Keratinocyte (primary cell): ENCODE data around the genes SERPINB9 and TUBB2A.

DNA sequence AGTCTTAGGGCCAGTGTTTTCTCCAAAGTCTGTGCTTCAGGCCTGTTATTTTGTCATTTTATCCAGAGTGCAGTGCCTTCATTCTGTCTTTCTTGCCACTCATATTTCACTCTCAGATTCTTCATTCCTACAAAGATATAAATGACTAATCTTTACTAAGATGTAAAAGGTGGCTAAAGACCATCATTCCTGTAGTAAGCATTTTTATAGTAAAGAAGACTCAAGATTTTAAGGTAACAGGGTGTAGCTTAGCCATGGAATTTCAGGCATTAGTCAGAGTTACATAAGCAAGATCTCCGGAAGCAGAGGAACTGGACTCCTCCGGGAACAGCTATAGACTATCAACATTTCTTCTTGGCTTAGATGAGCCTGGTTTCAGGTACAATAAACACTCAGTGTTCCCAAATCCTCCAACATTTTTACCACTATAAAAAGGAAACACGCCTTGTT is 23.8 kb downstream of the SERPINB1 start:
CAGE:
- cytosol, long polyA minus RNA: no peak
- cytosol, long polyA plus RNA: no peak
- long polyA plus RNA: no peak
- nucleus, long polyA minus RNA: no peak
- nucleus, long polyA plus RNA: no peak

GRCh38 chr6:2818605-2819165 is 23.0 kb downstream of the SERPINB1 start:
CAGE:
- cytosol, long polyA minus RNA: no peak
- cytosol, long polyA plus RNA: no peak
- long polyA plus RNA: no peak
- nucleus, long polyA minus RNA: no peak
- nucleus, long polyA plus RNA: no peak

DNA sequence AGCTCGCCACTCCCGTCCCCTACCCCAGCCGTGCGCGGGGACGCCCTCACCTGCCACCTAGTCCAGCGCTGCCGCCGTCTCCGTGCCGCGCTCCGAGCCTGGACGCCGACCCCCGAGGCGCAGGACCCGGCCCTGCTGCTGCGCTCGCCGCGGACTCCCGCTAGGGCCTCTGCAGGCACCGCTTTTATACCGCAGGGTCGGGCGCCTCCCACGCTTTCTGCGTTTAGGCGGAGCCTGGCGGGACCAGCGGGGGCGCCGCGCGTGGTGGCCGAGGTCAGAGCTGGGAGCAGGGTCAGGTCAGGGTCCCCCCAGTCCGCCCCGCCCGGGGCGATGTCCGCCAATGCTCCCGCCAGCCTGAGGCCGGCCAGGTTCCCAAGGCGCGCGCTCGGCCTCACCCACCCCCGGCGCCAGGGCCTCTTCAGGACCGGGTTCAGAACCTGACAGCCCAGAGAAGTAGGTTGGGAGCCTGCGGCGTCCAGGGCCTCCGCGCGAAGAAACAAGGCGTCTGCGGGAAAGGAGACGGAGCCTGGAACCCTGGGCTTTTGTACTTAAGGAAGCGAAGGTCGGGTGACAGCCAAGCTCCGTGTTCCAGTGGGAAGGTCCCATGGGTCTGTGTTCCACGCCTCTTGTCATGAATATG is at the start of gene SERPINB9:
SERPINB9 (minus strand) TSS at position 159 of the 640 bp plus-strand sequence.
CAGE:
- cytosol, long polyA minus RNA: no peak
- cytosol, long polyA plus RNA: no peak
- long polyA plus RNA: no peak
- nucleus, long polyA minus RNA: no peak
- nucleus, long polyA plus RNA: no peak

GRCh38 chr6:2966359-2967065 is 4.9 kb downstream of the SERPINB6 start:
CAGE:
- cytosol, long polyA minus RNA: no peak
- cytosol, long polyA plus RNA: no peak
- long polyA plus RNA: no peak
- nucleus, long polyA minus RNA: no peak
- nucleus, long polyA plus RNA: no peak

GRCh38 chr6:2969911-2970310 is 1.5 kb downstream of the SERPINB6 start:
CAGE:
- cytosol, long polyA minus RNA: no peak
- cytosol, long polyA plus RNA: no peak
- long polyA plus RNA: no peak
- nucleus, long polyA minus RNA: no peak
- nucleus, long polyA plus RNA: no peak

GRCh38 chr6:2998252-2998717 is 1.4 kb upstream of the NQO2 start:
CAGE:
- cytosol, long polyA minus RNA: no peak
- cytosol, long polyA plus RNA: no peak
- long polyA plus RNA: no peak
- nucleus, long polyA minus RNA: no peak
- nucleus, long polyA plus RNA: no peak

CAGE:
- cytosol, long polyA minus RNA: no peak
- cytosol, long polyA plus RNA: no peak
- long polyA plus RNA: no peak
- nucleus, long polyA minus RNA: no peak
- nucleus, long polyA plus RNA: no peak
These were observed 647 bp upstream of the NQO2 start for GRCh38 chr6:2998718-2999776.

GRCh38 chr6:3105309-3106060 is 13.0 kb upstream of the BPHL start:
CAGE:
- cytosol, long polyA minus RNA: no peak
- cytosol, long polyA plus RNA: no peak
- long polyA plus RNA: no peak
- nucleus, long polyA minus RNA: no peak
- nucleus, long polyA plus RNA: no peak

DNA sequence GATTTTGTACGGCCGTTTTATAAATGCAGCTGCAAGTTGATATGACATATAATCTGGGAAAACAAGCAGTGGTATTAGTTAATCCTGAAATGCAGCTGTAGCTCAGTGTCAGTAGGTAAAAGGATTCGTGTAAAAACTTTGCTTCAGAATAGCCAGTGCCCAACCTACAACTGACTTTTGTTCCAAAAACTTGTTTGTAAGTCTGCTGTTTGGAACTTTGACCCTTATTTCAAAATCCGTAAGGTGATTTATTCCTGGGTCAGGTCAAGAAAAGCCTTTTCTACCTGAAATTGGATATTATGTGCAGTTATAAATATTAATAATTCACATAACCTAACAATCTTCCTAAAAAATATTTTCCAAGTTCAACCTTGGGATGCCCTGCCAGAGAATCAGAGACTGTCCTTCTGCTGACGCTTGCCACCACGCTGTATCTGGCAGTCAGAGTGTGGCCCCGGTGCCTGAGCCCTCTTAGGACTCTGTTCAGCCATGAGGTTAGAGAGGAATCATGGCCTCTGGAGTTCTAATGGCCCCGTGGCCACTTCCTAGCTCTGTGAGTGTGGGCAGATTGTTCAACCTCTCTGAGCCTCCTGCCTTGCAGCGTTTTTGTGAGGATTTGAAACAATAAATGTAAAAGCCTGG is 2.1 kb downstream of the BPHL start:
CAGE:
- cytosol, long polyA minus RNA: no peak
- cytosol, long polyA plus RNA: no peak
- long polyA plus RNA: no peak
- nucleus, long polyA minus RNA: no peak
- nucleus, long polyA plus RNA: no peak

DNA sequence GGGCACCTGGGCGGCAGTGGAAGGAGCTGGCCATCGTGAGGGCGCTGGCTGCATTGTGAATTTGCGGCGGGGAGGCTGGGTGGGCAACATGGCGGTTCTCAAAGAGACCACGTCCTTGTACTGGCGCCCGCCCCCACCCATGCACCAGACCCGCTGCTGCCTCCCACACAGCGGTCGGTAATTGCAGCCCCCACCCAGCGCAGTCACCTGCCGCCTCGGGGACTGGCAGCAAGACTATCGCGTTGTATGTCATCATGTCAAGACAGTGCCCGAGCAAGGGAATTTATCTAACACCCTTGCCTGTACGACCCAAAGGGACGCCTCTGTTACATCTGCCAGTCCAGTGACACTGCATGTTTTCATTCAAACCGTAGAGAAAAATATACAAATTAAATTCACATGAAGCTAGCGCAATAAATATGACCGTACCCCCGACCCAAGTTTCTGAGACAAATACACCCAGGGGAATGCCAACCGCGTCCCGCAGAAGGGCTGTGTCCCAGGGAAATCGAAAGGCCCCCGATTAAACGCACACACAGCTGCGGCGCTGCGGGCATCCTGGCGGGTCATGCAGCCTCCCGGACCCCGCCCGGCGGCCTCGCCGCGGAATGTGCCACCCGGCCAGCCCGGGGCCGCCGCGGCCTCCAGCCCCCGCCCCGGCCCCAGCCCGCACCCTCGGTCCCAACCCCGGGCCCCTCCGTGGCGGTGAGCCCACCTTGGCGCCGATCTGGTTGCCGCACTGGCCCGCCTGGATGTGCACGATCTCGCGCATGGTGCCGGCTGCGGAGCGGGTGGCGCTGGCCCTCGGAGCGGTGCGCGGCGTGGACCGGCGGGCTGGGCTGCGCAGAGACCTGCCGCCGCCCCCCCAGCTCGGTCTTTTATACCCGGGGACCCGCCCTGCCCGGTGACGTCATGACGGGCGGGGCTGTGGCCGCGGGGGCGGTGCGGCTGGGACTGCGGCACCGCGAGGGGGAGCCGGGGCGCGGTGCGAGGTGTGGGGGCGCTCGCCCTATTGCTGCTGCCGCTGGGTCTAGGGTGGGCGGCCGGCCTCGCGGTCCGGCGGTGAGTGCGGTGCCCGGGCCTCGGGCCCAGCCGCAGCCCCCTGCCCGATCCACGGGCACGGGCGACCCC is at the start of gene TUBB2A:
TUBB2A (minus strand) TSS at position 853 of the 1,131 bp plus-strand sequence.
CAGE:
- cytosol, long polyA minus RNA: start-site peak on the minus strand centred at position 851 of the sequence, 5 bp wide, 94 reads
- cytosol, long polyA plus RNA: start-site peak on the minus strand centred at position 855 of the sequence, 8 bp wide, 553 and 157 reads in 2 replicates
- long polyA plus RNA: no peak
- nucleus, long polyA minus RNA: start-site peak on the minus strand centred at position 855 of the sequence, 6 bp wide, 218 reads
- nucleus, long polyA plus RNA: start-site peak on the minus strand centred at position 856 of the sequence, 8 bp wide, 552 and 525 reads in 2 replicates

DNA sequence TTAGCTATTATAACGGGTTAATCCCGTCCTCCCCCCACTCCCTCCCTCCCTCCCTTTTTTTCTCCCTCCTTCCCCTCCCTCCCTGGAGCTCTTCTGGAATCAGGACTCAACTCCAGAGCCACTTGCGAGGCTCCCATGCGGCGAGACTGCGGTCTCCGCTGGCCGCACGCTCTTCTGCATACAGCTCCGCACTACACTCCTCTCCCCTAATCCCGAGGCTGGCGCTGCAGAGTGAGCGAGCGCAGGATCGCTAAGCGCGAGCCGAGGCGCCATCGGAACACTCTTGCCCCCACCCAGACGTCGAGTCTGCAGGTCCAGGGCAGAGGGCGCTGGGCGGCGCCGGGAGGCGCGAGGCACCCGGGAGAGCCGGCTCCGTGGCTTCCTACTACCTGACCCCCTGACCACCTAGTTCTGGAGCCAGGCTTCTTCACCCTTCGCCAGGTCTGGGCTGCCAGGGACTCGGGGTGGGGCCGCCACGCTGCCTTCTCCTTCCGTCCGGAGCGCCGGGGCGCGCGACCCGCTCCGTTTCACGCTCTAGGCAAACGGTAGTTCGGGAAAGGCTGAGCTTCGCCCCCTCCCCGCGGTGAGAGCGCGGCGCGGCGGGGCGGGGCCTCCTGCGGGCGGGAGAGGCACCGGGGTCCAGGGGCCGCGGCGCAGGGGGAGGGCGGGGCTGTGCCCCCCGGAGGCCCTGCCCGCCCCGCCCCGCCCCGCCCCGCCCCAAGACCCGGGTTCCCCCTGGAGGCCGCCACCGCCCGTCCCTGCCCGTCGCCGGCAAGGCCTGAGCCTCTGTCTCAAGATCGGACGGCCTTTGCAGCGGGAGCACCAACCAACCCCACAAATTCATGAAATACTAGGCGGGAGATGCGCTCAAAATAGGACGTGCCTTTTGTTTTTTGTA is 5.4 kb upstream of the TUBB2A start:
CAGE:
- cytosol, long polyA minus RNA: no peak
- cytosol, long polyA plus RNA: no peak
- long polyA plus RNA: no peak
- nucleus, long polyA minus RNA: no peak
- nucleus, long polyA plus RNA: no peak

GRCh38 chr6:3211193-3211735 is 16.2 kb downstream of the TUBB2B start:
CAGE:
- cytosol, long polyA minus RNA: no peak
- cytosol, long polyA plus RNA: no peak
- long polyA plus RNA: no peak
- nucleus, long polyA minus RNA: no peak
- nucleus, long polyA plus RNA: no peak

DNA sequence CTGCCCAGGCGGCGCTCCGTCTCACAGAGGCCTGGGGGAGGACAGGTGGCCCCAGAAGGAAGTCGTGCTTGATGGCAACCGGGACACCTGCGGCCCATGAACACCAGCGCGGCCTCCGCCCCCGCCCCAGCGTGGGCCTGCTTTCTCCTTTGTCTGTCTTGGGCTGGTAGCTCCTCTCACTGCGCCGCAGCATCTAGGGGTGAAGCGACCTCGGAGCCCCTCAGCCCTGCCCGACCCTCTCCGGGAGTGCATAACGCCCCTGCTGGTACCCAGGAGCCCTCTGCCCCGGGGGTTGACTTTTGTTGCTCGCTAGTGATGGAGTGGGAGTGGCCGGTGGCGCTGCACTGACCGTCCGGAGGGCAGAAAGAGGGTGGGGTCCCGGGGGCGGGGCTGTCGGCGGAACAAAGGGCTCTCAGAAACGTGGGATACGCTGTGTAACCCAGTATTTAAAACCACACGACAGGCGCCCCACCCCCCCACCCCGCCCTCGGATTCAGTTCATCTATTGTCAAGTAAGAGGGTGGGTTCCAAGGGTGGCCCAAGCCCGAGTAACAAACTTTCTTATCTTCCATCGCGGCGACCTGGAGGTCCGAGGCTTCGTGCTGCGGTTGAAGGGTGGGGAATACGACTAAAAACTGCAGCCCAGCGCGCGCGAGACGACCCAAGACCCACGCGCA is 906 bp upstream of the TUBB2B start:
CAGE:
- cytosol, long polyA minus RNA: no peak
- cytosol, long polyA plus RNA: no peak
- long polyA plus RNA: no peak
- nucleus, long polyA minus RNA: no peak
- nucleus, long polyA plus RNA: no peak

DNA sequence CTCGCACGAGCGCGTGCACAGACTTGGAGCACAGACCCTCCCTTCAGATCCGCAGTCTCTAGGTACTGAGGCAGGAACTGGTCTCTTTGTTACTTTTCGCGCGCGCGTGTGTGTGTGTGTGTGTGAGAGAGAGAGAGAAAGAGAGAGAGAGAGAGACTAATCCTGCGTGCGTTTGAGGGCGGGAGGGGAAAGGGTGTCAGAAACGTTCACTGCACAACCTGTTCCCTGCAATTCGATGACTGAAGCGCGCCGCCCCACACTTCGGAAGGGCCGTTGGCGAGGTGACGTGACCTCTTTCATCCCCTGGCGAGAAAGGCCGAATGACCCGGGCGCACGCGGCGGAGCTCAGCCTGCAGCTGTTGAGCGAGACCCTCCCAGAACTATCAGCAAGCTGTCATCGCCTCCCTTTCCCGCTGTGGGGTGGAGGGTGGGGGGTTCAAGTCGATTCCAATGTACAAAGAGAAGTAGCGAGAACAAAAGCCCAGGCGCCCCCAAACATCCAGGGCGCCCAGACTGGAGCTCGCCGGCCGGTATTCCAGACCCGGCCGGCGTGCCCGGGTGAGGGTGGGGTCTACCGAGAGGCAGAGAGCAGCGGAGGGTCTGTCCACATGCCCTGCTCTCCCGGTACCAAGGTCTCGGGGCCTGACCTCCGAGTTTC is 1.6 kb upstream of the TUBB2B start:
CAGE:
- cytosol, long polyA minus RNA: no peak
- cytosol, long polyA plus RNA: no peak
- long polyA plus RNA: no peak
- nucleus, long polyA minus RNA: no peak
- nucleus, long polyA plus RNA: no peak

GRCh38 chr6:3231123-3232047 is 3.9 kb upstream of the TUBB2B start:
CAGE:
- cytosol, long polyA minus RNA: no peak
- cytosol, long polyA plus RNA: no peak
- long polyA plus RNA: no peak
- nucleus, long polyA minus RNA: no peak
- nucleus, long polyA plus RNA: no peak

DNA sequence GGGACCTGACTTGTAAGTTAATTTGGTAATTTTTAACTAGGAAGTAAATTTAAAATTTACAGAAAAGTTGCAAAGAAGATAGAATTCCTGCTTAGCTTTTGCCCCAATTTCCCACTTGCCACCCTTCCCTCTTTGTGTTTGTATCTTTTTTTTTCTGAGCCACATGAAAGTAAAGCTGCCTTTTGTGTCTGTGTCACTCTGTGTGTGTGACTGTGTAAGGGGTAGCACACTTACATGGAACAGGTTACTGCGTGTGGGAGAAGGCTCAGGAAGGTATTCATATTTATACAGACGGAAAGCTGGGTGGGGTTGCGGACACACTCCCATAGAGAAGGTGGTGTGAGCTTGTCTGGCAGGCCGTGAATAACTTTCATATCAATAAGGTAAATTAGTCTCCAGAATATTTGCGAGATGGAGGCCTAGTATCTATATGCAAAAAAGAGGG is 6.0 kb downstream of the PSMG4 start:
CAGE:
- cytosol, long polyA minus RNA: no peak
- cytosol, long polyA plus RNA: no peak
- long polyA plus RNA: no peak
- nucleus, long polyA minus RNA: no peak
- nucleus, long polyA plus RNA: no peak

DNA sequence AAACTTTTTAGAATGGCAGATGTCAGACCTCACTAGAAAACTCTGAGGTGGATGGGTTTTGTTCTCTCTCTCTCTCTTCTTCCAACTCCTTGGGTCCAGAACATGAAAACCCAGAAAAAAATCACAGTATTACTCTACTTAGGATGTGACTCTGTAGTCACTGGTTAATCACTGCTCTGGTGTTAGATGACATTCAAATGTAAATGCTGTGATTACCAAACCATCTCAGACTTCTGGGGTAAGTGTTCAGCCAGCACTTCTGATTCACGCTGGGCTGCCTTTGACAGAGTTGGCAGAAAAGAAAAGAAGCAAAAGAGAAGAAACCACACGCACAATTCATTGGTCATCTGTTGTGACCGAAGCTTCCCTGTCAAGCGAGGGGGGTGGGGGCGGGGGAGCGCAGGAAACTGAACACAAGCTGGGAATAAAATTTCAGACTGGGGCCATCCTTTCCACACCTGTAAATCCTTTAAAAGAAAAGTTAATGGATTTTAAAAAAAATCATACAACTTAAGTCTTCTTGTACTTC is 82.7 kb downstream of the PSMG4 start:
CAGE:
- cytosol, long polyA minus RNA: no peak
- cytosol, long polyA plus RNA: no peak
- long polyA plus RNA: no peak
- nucleus, long polyA minus RNA: no peak
- nucleus, long polyA plus RNA: no peak

GRCh38 chr6:3345744-3346530 is 87.2 kb downstream of the PSMG4 start:
CAGE:
- cytosol, long polyA minus RNA: no peak
- cytosol, long polyA plus RNA: no peak
- long polyA plus RNA: no peak
- nucleus, long polyA minus RNA: no peak
- nucleus, long polyA plus RNA: no peak

DNA sequence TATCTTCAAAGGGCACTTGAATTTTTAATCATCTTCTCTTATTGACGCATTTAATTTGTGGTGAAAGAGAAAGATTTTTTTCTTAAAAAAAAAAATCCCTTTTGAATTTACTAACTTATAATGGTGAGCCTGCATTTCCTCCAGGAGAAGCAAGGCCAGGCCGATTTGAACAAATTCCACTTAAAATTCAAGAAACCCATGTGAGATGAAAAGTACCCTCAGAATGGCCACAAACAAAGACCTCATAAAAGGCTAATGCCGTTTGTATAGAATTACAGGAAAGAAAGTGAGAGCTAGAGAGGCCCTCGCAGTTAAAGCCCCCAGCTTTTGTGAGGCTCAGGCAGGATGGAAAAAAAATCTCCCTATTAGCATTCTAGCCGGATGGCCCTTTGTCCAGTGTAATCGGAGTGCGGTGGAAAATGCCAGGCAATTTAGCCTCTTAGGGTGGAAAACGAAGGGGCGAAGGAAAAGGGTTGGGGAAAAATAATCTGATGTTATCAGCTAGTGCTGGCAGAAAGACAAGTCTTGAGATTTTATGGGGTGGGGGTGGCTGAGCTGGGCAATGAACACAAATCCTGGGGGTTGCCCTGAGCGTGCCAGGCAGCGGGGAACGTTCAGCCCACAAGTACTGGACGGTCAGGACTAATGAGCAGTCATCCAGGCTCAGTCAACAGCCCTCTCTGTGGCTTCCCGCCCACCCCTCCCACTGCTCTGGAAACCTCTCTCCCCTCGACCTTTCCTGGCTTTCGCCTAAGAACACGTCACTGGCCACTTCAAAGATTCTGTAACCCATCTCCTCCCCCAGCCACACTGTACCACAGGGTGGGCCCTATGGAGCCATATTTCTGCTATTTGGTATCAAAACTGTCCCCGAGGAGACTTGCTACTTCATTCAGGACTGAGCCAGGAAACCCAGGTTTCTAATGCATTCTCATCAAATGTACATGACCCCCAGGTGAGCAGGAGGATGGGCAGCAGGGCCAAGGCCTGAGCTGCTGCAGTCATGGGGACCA is 92.5 kb downstream of the PSMG4 start:
CAGE:
- cytosol, long polyA minus RNA: no peak
- cytosol, long polyA plus RNA: no peak
- long polyA plus RNA: no peak
- nucleus, long polyA minus RNA: no peak
- nucleus, long polyA plus RNA: no peak

GRCh38 chr6:3401598-3402579 is 55.0 kb downstream of the SLC22A23 start:
CAGE:
- cytosol, long polyA minus RNA: no peak
- cytosol, long polyA plus RNA: no peak
- long polyA plus RNA: no peak
- nucleus, long polyA minus RNA: no peak
- nucleus, long polyA plus RNA: no peak